Measurements from ENCODE around the genes RBAK, DAGLB and ZNF316.

DNA sequence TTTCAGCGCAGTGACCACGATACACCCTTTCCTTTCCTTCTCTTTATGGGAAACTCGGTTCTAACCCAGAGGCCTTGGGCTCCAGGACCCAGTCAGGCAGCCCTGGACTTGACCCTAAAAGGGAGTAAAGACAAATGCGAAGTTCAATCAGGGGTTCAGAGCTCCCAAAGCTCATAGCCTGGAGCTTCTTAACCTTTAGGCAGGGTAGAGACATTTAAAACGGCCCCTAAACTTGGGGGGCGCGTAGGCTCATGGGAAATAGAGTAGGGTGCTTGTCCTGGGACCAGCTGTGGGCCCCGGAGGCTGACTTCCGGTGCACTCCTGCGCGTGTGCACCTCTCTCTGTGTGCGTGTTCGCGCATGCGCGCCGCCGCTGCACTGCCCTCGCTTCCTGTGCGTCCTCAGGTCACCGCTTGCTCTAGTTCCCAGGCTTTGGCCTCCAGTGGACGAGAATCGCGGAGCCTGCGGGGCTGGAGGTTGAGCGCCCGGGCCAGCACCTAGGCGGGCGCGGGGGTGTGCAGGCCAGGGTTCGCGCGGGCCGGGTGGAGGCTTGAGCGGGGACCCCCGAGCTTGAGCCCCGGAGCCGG lies at the start of gene RBAK:
Gene RBAK, plus strand, starts transcription at position 377 of the 586 bp plus-strand sequence.
- RRBS, result under 1% methylated on average over 7 of the region's 38 CpGs

GRCh38 chr7:5218623-5219390 lies 28.8 kb downstream of the WIPI2 start:
- RRBS, result no CpG with 5 or more reads among the region's 20 CpGs

DNA sequence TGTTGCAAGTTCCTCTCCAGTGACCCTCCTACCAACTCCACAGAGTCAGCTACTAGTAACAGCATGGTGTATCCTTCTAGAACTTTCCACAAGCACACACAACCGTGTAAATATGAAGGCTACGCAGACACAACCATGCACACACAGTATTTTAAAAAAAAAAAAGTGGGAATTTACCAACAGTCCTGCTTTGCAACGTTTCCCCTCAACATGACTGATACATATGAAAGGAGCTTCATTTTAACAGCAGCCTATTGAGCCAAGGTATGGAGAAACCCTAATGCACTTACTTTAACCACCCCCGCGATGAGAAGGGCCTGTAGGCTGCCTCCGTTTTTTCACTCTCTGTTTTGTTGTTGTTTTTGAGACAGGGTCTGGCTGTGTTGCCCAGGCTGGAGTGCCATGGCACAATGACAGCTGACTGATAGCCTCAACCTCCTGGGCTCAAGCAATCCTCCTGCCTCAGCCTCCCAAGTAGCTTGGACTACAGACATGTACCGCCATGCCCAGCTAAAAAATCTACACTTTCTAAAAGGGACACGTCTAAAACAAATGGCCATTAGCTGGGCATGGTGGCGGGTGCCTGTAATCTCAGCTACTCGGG lies 43.5 kb downstream of the SLC29A4 start:
- RRBS, result no CpG with 5 or more reads among the region's 10 CpGs

DNA sequence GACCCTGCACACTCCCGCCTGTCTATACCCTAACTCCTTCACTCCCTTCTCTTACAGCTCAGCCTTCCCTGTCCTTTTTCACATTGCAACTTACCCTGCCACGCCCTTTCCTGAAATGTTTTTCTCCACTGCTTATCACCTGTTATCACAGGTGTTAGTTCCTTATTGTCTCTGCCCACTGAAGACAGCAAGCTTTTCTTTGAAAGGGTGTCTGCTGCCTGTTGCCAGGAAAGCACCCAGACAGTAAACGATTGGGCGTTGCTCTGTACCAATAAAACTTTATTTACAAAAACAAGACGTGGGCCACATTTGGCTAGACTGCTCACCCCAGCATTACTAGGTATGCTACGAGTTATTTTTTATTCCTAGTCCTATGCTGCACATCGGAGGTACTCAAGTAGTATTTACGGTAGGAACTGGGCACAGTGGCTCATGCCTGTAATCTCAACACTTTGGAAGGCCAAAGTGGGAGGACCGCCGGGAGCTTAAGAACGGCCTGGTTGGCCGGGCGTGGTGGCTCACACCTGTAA lies 22.2 kb downstream of the TNRC18 start:
- RRBS, result no CpG with 5 or more reads among the region's 13 CpGs

- RRBS, result 1% methylated on average over 9 of the region's 15 CpGs
These were observed 1.1 kb downstream of the TNRC18 start for GRCh38 chr7:5422616-5422872.

- RRBS, result no CpG with 5 or more reads among the region's 20 CpGs
These were observed 20.1 kb upstream of the TNRC18 start for GRCh38 chr7:5443672-5444207.

- RRBS, result under 1% methylated on average over 2 of the region's 24 CpGs
These were observed 1.4 kb downstream of the ACTB start for GRCh38 chr7:5528928-5529487.

DNA sequence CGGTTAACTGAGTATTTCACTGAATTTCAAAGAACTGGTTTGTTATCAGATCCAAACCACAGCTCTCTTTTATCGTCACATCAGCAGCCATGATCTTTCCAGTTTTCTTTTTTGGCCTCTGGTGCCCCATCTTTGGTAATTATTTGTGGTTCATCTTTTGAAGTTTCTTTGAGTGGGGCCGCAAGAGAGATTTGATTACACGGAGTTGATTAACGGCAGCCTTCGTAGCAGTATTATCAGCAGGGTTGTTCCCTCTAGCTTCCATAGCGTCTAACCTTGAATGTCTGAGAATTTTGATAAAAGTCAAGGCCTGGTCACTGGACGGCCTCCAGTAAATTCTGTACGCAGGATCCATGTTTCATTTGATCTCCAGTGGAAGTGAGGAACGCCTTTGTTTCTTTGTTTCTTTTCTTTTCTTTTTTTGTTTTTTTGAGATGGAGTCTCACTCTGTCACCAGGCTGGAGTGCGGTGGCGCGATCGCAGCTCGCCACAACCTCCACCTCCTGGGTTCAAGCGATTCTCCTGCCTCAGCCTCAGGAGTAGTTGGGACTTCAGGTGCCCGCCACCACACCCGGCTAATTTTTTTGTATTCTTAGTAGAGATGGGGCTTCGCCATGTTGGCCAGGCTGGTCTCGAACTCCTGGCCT lies 13.9 kb upstream of the FSCN1 start:
- RRBS, result no CpG with 5 or more reads among the region's 20 CpGs

DNA sequence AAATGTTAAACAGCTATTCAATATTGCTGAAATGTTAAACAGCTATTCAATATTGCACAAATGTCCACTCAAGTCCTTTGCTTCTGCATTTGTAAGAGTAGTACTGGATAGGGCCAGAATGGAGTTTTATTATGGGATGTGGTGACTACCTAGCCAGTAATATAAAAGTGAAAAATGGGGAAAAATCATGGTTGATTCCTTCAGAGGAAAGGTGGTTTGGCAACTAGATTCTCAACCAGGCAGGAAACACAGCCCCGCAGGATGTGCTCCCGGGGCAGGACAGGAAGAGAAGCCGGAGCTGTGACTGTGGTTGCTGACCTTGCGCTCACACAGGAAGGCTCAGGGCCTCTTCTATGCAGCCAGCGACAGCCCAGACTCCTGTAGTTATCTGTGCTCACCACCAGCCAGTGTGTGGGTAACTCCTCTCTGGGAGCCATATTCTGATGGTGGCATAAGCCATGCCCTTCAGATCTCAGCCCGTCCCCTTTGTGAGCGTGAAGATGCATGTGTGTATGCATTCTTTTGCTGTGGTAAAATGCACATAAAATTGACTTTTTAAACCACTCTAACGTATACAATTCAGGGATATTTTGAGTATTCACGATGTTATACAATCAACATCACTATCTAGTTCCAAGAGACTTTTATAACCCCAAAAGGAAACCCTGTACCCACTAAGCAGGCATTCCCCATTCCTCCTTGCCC lies 50.7 kb downstream of the FSCN1 start:
- RRBS, result no CpG with 5 or more reads among the region's 9 CpGs

DNA sequence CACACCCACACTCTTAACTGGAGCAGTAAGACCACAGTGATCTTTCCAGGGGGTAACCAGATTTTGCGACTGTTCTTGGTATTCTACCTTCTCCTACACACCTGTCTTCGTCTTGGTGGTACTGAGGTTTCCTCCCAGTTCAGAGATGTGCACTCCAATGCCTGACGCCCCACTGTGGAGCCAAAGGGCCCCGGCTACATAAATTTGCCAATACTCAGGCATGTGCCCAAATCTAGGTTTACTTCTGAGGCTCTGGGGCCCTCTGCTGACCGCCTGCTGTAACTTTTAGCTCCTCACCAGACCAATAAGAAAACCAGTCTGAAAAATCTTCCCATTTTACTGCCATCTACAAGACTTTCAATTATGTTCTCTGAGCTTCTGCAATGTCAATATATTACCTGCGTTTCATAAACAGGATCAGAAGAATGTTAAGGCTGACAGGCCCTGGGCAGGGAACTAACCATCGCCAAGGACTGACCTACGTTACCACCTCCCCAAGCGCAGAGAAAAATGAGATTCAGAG lies 85.4 kb downstream of the FSCN1 start:
- RRBS, result no CpG with 5 or more reads among the region's 9 CpGs

GRCh38 chr7:5824042-5824639 lies 42.7 kb upstream of the RNF216 start:
- RRBS, result no CpG with 5 or more reads among the region's 10 CpGs

GRCh38 chr7:6015165-6015375 lies 6.0 kb downstream of the AIMP2 start:
- RRBS, result no CpG with 5 or more reads among the region's 6 CpGs

DNA sequence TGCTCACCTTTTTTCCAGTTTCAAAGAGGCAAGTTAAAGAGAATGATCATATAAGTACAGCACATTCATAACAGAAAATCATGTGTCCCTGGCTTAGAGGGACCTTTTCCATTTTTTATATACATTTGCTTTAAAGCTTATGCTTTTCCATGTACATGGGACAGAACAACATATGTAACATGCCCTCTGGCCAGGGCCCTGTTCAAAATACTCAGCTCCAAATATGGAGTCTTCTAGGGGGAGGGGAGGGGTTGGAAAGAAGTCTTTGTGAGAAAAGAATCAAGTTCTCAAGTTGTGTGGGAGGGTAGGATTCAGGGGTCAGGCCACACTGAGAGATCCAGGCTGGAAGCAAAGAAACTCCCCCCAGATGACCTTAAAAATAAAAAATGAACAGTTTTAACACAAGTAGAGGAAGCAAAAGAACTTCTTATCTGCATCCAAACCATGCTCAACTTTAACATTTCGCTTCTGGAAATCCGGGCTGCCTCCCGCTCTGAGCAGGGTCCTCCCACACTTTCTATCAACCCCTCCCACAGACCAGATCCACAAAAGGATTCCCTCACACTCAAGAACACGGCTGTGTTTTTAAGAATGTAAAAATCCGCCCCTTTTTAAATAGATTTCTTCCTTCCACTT lies 44.1 kb downstream of the CYTH3 start:
- RRBS, result no CpG with 5 or more reads among the region's 5 CpGs

- RRBS, result no CpG with 5 or more reads among the region's 18 CpGs
These were observed 10.1 kb downstream of the FAM220A start for GRCh38 chr7:6338458-6339243.

DNA sequence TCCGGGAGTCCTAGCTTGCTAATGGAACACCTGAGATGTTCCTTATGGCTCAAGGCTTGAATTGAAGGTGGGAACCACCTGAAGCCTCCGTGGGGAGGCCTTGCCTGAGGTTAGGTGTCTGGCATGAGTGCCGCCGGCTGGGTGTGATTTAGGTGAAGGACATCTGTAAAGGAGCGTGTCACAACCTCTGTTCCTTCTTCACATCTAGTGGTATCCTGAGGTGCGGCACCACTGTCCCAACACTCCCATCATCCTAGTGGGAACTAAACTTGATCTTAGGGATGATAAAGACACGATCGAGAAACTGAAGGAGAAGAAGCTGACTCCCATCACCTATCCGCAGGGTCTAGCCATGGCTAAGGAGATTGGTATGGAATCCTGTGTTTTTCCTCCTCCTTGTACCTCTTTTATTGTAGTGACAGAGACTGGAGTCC lies 27.4 kb downstream of the RAC1 start:
- RRBS, result no CpG with 5 or more reads among the region's 9 CpGs

DNA sequence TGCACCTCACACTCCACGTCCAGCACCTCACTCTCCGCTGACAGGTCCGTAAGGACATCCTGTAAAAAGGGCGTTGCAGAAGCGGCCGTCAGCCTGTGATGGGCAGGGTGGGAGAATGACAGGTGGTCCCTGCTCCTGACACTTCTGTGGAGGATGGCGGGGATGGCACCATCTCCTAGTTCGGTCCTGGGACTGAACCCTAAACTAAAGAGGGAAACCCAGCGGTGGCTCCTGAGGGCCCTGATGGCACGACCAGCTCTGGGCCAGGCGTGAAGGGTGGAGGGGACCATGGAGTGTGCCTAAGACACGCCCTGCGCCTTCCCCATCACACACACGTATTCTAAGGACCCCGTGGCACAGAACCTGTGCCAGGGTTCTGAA lies 26.0 kb downstream of the DAGLB start:
- RRBS, result no CpG with 5 or more reads among the region's 15 CpGs

DNA sequence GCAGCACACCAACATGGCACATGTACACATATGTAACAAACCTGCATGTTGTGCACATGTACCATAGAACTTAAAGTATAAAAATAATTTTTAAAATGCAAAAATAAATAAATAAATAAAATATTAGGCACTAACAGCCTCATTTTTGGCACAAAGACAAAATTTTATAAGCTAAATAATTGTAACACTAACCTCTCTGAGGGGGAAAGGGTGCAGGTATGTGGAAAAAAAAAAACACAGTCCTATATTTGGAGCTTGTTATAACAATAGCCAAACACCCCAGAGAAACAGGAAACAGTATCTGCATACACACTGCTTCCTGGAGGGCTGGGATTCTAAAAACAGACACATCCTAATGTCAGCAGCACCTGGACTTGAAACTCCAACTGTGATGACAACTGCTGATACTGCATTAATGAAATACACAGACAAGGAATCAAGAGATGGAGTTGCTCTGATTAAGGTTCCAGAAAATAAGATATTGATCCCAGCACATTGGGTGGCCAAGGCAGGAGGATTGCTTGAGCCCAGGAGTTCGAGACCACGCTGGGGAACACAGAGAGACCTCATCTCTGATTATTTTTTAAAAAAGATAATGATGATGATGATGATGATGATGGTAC lies 9.4 kb downstream of the DAGLB start:
- RRBS, result no CpG with 5 or more reads among the region's 2 CpGs

- RRBS, result 1% methylated on average over 39 of the region's 82 CpGs
These were observed at the start of gene DAGLB for GRCh38 chr7:6446982-6448116. TSS of gene DAGLB (minus strand) at chr7:6447954.

GRCh38 chr7:6636973-6637467 lies at the start of gene ZNF316:
TSS of gene ZNF316 (plus strand) at chr7:6637318.
- RRBS, result 2% methylated on average over 29 of the region's 73 CpGs

DNA sequence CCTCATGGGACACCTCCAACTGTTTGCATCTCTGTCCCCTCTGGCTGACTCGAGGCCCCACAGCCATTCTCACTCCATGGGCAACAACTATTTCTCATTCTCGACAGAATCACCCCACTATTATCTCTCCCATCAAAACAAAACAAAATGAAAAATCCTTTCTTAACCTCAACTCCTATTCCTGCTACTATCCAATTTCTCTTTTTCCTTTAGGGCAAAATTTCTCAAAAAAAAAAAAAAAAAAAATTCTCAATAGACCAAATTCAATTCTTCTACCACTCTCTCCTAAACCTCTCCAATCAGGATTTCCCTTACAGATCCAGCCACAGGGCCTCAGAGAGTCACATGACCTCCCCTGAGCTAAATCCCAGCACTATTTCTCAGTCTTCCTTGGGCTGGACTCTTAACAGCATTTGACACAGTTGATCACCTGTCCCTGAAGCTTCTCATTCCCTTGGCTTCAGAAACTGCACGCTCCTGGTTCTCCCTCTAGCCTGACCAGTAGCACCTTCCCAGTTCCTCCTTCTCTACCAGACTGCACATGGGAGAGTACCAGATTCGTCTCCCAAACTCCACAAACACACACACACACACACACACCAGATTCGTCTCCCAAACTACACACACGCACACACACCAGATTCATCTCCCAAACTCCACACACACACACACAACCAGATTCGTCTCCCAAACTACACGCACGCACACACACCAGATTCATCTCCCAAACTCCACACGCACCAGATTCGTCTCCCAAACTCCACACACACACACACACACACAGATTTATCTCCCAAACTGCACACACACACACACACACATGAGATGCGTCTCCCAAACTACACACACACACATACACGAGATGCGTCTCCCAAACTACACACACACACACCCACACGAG lies 4.8 kb downstream of the ZNF12 start:
- RRBS, result no CpG with 5 or more reads among the region's 15 CpGs

Data from zone of skin (tissue), 1 donor.